Jejunum (tissue), 1 donor: ENCODE results near the gene NDST3.

DNA sequence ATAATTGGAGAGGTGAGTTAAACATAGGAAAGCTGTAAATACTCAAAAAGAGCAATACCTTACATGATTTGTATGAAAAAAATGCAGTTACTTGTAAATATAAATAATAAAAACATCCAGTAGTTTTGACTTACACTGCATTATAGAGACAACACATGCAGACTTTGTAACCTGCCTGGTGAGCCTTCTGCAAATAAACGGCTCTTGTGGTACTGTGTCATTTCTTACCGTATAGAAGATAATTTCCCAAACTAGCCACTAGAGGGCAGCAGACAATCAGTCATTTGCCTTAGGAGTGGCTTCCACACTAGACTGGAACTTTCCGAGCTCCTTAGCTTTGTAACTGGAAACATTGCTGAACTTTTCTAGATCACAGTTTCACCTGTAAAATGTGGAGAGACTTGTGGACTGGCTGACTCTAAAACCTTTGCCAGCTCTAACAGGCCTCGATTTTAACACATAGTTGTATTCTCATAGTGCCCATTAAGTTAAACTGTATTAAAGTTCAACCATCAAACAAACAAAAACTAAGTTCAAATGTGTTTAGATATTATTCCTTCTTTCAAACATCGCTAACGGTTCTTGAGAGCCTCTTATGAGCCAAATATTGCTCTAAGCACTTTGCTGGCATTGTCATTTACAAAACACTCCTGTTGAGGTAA is 345.3 kb downstream of the ANK2 start:
- PRO-cap, result no peak

- PRO-cap, result no peak
Observed at GRCh38 chr4:113608695-113609617, 152.6 kb downstream of the CAMK2D start.

GRCh38 chr4:114004380-114004928 is 25.0 kb upstream of the ARSJ start:
- PRO-cap, result no peak

DNA sequence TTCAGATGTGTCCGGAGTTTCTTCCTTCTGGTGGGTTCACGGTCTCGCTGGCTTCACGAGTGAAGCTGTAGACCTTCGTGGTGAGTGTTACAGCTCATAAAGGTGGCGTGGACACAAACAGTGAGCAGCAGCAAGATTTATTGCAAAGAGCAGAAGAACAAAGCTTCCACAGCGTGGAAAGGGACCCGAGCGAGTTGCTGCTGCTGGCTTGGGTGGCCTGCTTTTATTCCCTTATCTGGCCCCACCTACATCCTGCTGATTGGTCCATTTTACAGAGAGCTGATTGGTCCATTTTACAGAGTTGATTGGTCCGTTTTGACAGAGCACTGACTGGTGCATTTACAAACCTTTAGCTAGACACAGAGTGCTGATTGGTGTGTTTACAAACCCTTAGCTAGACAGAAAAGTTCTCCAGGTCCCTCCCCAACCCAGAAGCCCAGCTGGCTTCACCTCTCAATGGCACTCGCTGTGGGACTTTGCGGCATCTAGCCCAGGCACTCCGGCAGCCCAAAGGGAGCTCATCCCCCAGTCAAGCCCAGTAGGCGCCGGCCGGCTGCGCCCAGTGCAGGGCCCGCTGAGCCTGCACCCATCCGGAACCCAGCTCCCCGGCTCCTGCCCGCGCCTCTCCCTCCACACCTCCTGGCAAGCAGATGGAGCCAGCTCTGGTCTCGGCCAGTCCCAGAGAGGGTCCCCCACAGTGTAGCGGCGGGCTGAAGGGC is 117.0 kb upstream of the UGT8 start:
- PRO-cap, result no peak

- PRO-cap, result no peak
Observed at GRCh38 chr4:114601597-114602154, 3.1 kb downstream of the UGT8 start.

DNA sequence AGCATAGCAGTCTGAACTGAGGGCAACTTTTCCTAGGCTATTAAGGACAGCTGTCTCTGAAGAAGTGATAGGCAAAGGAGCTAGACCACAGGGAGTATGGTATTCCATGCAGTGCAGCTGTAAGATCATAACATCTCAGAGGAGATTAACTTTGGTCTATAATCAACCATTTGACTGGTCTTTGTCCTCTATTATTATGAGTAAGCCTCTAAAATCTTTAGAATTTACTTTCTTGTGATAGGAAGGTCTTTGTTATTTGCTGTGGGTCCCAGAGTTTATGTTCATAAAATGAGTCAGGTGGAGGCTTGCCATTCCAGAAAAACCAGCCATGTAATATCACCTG is 239.4 kb upstream of the TRAM1L1 start:
- PRO-cap, result no peak

DNA sequence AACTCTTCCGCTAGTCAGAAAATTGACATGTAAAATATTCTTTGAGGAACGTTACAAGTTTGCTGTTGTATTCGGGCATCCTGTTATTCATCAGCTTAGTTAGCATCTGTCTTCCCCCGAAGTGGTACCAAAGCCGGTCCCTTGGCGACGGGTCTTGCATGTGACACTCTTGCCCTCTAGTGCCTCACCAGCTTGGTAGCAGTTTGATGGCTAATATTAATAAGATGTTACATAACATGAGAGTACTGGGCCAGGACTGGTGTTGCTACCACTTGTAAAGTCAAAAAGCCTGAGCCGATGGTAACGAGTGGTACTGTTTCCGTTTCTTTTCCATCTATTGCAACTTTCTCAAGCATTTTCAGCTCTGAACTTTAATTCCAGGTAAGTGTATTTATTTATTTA is at the start of gene NDST3:
NDST3 (plus strand) TSS at position 275 of the 402 bp plus-strand sequence.
- PRO-cap, result no peak

DNA sequence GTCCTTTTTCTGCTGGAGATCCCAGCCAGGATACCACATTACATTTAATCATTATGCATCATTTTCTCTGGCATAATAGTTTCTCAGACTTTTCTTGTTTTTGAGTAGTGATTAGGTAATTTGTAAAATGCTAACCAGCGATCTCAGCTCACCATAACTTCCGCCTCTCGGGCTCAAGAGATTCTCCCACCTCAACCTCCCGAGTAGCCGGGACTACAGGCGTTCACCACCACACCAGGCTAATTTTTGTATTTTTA is 74.8 kb downstream of the PRSS12 start:
- PRO-cap, result no peak

DNA sequence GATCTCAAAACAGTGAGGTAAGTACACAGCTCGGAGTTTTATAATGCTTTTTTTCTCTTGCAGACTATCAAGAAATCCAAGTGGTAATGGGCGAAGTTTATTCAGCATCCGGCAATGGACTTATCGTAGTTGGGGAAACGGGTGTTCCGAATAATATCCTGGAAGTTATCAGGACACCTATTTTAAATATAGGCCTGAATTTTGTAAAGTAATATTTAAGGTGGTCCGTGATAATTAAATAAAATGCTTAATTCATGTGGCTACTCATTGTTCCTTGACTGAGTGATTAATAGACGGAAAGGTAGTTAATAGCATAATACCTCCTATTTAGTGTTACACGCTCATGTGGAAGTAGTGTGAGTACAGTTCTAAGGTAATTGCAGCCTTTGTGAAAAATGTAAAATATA is 73.2 kb downstream of the PRSS12 start:
- PRO-cap, result no peak

GRCh38 chr4:118814751-118815908 is 20.8 kb downstream of the SEC24D start:
- PRO-cap, result no peak

GRCh38 chr4:118905355-118906073 is 16.9 kb downstream of the SYNPO2 start:
- PRO-cap, result no peak

- PRO-cap, result no peak
Observed at GRCh38 chr4:119046774-119047495, 88.7 kb upstream of the MYOZ2 start.

DNA sequence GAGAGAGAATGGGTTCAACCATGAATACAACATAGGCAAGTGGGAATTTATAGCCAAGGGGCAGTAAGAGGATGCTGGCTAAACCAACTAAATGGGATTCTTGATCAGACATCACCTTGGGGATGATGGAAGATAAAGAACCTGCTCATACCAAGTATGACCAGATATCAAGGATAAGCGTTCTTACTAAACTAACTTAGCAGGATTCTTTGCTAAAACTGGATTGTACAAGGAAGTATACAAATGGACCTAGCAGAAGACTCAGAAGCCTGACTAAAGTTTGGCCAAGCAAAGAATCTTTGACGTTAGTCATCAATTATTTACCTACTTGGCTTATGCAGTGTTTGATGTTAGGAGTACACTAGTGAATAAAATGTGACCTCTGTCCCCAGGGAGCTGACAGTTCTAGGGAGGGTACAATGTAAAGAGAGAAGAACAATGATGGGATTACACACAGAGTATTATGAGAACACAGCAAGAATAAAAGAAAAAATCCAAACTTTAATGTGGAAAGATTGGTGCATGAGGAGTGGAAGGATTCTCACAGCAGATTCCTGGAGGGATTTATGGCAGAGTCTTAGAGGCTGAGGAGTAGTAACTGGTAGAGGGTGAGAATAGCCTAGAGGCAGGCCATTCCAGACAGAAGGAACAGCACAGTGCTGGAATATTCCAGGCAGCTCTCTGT is 54.7 kb upstream of the MYOZ2 start:
- PRO-cap, result no peak

GRCh38 chr4:119097384-119097972 is 38.2 kb upstream of the MYOZ2 start:
- PRO-cap, result no peak

DNA sequence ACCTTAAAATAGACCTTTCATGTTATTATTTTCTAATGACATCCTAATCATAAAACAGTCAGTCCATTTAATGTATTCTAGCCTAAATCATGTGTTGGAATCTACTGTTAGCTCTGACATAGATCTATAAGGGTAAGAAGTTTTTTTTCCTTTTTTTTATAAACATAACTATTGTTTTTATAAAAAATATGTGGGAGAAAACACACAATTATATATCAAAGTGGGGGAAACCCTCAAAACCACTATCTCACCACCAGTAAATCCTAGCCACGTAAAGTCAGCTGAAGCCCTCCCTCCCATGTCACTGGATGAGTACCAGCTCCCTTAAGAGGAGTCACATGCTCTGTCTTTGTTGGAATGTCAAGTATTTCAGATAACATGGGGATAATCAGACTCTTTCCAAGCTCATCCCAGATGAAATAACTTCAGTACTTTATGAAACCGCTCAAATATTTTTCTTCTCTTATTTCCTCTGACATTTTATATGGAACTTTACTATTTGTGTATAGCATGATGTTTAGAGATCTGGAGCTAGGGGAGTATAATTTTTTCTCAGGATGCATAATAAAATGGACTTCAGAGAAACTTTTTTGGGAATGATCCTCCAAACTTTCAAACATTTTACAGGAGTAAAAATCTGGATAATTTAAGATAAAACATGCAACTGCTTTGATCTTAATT is 2.4 kb downstream of the MYOZ2 start:
- PRO-cap, result no peak

- PRO-cap, result unidirectional peak, plus-strand start at chr4:119233922
Observed at GRCh38 chr4:119233754-119234108, 21.2 kb downstream of the USP53 start.

DNA sequence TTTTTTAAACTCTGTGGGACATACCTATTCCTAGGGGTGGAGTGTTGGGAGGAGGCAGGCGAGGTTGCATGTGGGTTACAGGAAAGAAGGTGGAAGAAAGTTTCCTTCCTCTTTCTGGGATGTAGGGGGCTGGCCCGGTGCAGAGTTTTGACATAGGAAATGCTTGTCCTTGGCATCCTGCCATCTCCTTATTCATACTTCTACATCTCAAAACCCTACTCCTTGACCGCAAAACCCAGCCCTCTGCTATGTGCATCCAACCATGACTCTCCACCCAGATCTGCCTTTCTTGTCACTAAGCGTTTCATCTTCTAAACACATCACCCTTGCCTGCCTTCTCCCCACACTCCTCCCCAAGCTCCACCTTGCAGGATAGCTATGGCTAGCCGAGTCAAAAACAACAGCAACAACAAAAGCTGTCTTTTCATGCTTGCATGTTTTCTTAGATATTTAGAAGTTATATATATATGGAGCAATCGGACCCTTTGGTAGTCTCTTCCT is 48.5 kb upstream of the FABP2 start:
- PRO-cap, result no peak

GRCh38 chr4:119371274-119371866 is 49.4 kb upstream of the FABP2 start:
- PRO-cap, result no peak

- PRO-cap, result no peak
Observed at GRCh38 chr4:119396484-119397063, 74.6 kb upstream of the FABP2 start.

DNA sequence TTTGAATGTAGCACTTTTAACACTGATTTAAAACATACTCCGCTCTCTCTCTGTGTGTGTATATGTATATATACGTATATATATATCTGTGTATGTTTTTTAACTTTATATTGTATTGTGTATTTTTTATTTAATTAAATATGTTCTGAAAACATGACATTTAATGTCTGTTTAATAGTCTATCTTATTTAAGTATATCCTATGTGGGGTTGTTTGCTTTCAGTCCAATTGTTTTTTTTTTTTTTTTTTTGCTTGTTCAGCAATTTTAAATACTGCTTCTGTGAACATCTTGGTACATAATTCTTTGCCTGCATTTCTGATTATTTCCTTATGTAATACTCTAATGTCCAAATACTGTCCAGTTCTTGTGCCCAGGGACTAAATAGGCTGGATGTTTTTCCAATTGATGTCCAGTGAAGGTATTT is 45.1 kb upstream of the MAD2L1 start:
- PRO-cap, result no peak